ENCODE measurements around a stretch of chr3.

GRCh38 chr3:195301947-195302318, 31.0 kb upstream of the XXYLT1 start:
- PRO-cap: no peak
- RRBS: no CpG with 5 or more reads among the region's 6 CpGs

GRCh38 chr3:195426022-195426588, 16.7 kb downstream of the ACAP2 start:
- PRO-cap: no peak
- RRBS: no CpG with 5 or more reads among the region's 3 CpGs

DNA sequence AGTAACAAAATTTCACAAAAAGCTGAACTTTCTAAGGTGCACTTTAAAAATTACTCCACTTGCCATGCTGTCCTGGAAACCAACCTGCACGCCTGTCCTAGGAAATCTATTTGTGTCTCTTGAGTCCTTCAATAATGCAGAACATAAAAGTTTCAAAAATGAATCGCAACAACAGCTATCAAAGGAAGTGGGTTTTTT, 1.7 kb downstream of the ACAP2 start:
- PRO-cap: no peak
- RRBS: no CpG with 5 or more reads among the region's 2 CpGs

GRCh38 chr3:195615018-195615431, 31.3 kb upstream of the APOD start:
- PRO-cap: no peak
- RRBS: no CpG with 5 or more reads among the region's 10 CpGs

DNA sequence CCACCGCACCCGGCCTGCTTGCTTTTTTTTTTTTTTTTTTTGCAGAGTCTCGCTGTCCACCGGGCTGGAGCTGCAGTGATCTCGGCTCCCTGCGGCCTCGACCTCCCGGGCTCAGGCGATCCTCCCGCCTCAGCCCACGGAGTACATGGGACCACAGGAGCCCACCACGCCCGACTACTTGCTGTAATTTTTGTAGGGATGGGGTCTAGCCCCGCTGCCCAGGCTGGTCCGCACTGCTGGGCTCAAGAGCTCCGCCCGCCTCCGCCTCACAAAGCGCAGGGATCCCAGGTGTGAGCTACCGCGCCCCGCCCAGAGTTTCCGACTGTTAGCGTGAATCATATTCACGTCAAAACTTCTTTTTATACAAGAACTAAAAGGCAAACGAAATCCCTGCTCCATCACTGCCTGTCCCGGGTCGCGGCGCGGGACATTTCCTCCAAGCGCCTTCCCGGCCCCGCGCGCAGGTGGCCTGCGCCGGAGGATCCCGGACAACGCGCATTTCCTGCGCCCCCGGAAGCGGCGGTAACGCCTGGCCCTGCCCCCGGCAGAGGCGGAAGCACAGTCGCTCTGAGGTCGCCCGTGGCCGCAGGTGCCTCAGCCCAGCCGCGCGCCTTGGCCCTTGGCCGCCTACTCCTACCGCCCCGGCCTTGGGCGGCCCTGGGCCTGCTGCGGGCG, 50.9 kb upstream of the APOD start:
- PRO-cap: no peak
- RRBS: no CpG with 5 or more reads among the region's 61 CpGs

DNA sequence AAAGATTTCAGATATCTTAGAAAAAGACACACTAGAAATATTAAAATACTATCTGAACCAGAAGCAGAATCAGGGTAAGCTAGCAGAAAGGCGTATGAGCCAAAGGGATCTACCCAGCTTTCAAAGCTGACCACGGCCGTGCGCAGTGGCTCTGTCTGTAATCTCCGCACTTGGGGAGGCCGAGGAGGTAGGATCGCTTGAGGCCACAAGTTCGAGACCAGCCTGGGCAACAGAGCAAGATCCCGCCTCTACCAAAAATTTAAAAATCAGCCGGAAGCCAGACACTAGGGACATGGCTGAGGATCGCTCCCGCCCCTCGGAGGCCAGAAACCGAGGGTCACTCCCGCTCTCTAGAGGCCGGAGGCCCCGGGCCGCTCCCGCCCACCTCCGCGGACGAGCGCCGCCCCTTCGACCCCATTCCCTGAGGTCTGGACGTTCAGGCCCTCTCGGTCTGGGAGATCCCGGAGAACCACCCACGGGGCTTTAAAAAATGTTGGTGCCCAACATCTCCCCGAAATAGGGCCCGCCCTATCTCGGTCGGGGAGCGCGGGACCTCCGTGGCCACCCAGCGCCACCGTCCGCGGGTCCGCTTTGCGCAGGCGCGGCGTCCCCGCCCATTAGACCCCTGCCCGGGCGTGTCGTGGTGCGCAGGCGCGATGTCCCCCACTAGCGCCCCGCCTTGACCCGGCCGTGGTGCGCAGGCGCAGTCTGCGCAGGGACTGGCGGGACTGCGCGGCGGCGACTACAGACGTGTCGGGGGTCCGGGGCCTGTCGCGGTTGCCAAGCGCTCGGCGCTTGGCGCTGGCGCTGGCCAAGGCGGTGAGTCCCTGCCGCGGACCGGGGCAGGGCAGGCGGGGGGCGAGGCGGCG, 63.2 kb upstream of the MUC20 start:
- PRO-cap: bidirectional peak, plus-strand start at position 777 of the sequence, minus-strand start at position 619 of the sequence
- RRBS: no CpG with 5 or more reads among the region's 82 CpGs

DNA sequence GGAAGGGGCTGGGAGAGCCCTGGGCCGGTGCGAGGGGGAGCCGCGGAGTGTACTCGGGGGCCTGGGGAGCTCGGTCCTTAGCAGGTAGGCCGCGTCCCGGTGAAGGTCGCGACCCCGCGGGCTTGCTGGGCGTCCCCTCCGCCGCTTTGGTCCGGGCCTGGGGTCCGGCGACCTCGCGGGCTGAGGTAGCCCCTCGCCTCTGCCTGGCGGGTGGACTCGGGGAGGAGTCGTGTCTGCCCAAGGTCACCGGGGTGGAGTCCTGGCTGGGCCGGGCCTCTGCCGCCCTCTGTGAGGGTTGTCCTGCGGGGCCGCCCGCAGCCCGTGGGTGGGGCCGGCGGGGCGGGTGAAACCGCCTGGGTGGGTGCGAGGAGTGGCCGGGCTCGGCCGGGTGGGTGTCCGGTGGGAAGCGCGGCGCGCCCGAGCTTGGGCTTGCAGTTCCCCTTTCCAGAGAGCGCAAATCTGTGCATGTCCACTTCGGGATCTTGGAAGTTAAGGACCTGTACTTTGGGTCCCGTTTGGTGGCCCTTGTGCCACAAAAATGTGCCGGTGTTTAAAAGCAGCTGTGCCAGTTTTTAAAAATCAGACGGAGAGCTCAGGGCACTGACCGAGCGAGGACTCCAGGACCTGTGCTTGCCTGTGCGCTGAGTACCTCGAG, 62.4 kb upstream of the MUC20 start:
- PRO-cap: no peak
- RRBS: 3% methylated on average over 6 of the region's 55 CpGs

DNA sequence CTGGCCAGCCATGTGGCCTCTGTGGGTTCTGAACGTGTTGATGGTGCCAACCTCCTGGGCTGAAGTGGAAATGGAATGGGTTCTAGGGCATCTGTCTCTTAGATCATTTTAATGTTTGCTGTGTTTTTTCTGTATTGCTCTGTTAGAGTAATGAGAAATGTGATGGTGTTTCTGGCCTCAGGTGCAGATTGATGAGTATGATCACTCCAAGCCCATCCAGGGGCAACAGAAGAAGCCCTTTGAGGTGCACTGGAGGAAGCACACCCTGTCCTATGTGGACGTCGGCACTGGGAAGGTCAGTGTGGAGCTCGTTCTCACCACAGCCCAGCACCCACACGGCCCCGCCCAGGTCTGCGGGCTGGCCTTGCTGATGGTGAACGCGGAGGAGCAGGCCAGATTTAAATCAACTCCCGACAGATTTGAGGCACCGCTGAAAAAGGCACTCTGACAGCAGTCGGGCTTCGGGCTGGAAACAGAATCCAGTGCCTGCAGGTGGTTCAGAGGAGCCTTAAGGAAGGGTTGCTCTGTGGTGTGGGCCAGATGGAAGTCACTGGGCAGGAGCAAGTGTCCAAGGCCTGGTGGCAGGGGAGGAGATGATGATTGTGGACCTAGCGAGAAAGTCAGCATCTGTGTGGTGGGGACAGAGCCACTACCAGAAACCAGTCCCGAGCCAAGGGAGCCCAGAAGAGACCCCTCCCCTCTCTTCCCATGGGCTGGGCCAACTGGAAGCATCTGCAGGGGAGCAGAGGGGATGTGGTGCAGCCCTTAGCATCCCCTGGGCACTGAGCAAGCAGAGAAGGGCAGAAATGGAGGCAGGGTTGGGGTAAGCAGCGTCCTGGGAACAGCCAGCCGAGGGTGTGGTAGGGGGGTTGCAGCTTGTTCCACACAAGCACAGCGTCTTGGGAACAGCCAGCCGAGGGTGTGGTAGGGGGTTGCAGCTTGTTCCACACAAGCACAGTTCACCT, 36.9 kb upstream of the MUC20 start:
- PRO-cap: no peak
- RRBS: no CpG with 5 or more reads among the region's 19 CpGs

DNA sequence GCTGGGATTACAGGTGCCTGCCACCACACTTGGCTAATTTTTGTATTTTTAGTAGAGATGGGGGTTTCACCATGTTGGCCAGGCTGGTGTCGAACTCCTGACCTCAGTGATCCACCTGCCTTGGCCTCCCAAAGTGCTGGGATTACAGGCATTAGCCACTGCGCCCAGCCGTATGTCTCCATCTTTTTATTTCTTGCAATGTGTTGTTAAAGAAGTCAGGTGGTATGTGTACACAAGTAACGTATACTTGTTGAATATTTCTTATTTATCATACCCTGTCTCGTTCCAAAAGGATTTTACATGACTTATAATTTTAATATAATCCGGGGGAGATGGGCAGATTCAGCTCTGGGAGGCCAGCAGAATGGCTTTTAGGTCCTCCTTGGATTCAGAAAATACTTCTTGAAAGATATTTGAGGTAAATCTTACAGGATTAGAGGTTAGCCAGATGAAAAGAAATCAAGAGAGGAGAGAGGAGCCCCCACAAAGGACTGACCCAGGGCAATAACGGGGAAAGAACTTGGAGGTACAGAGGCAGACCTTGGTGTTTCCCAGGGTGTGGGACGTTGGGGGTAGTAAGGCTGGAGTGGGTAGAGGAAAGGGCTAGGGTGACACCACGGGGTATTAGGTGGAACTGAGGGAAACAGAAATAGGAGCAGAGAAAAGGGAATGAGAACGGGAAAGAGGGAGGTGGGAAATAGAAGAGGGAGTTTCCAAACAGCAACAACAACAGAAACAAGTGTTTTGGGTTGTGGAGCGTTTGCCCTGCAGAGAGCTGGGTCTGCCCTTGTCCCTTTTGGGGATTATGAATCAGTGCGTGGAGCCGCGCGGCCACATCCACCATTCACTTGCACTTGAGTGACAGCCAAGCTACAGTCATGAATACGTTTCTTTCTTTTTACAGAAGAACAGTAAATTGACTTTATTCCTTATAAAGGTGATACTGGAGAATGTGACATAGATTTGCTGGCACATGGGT, 27.0 kb upstream of the MUC20 start:
- PRO-cap: no peak
- RRBS: 100% methylated on average over 1 of the region's 16 CpGs

GRCh38 chr3:195790528-195791502, 20.9 kb downstream of the MUC4 start:
- PRO-cap: no peak
- RRBS: no CpG with 5 or more reads among the region's 9 CpGs

GRCh38 chr3:195803233-195803796, 8.4 kb downstream of the MUC4 start:
- PRO-cap: unidirectional peak, minus-strand start at chr3:195803487
- RRBS: no CpG with 5 or more reads among the region's 20 CpGs

GRCh38 chr3:195878652-195878914, 29.8 kb downstream of the TNK2 start:
- PRO-cap: no peak
- RRBS: no CpG with 5 or more reads among the region's 7 CpGs

DNA sequence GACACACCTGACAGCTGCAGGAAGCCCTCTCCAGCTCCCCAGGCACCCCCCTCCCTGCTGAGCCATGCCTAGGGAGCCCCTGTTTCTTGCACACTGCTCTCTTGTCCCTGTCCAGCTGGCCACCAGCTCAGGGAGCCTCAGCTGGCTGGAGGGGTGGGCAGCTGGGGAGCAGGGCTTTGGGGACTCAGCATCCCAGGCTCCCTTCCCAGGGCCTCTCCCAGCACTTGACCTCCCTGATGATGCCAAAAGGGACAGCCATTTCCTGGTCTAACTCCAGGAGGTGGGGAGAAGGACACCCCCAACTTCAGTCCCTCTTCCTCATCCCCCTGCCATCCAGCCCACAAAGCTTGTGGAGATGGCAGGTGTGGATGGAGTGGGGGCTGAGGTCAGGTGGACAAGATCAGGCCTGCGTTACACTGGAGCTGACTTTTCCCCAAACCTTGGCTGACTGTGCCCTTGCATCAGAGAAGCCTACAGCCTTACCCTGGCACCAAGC, 14.6 kb downstream of the TNK2 start:
- PRO-cap: no peak
- RRBS: no CpG with 5 or more reads among the region's 1 CpG

DNA sequence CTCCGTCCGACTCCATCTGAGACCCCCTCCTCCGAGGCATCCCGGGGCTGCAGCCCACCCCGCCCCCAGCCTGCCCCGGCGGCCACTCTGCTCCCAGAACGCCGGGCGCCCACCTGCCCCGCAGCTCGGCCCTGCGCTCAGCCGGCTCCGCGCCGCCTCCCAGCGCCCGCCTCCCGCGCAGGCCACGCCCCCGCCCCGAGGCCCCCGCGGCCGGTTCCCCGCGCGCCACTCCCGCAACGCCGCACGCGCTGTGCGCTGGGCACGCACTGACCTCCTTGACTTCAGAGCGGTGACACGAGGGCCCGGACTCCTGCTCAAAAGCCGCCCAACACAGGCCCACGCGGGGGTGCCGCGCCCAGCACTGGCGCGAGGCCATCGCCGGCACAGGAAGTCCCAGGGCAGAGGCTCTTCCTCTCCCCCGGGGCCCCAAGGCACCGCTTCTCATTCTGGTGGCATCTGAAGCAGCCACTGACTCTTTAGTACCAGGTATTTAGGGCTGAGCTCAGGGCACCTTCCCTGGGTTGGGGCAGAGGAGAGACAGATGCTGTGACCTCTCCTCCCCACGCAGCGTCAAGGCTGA, 12.5 kb downstream of the TNK2 start:
- PRO-cap: bidirectional peak, plus-strand start at position 213 of the sequence, minus-strand start at position 159 of the sequence
- RRBS: 1% methylated on average over 36 of the region's 53 CpGs

- PRO-cap: no peak
- RRBS: no CpG with 5 or more reads among the region's 5 CpGs
Observed at GRCh38 chr3:195898355-195898810, 10.0 kb downstream of the TNK2 start.

- PRO-cap: no peak
- RRBS: no CpG with 5 or more reads among the region's 7 CpGs
Observed at GRCh38 chr3:196135885-196136429, 54.1 kb upstream of the TFRC start.

GRCh38 chr3:196142113-196142912, 60.4 kb upstream of the TFRC start:
- PRO-cap: no peak
- RRBS: 68% methylated on average over 3 of the region's 16 CpGs

GRCh38 chr3:196235428-196235901, 19.1 kb downstream of the SLC51A start:
- PRO-cap: no peak
- RRBS: no CpG with 5 or more reads among the region's 9 CpGs

DNA sequence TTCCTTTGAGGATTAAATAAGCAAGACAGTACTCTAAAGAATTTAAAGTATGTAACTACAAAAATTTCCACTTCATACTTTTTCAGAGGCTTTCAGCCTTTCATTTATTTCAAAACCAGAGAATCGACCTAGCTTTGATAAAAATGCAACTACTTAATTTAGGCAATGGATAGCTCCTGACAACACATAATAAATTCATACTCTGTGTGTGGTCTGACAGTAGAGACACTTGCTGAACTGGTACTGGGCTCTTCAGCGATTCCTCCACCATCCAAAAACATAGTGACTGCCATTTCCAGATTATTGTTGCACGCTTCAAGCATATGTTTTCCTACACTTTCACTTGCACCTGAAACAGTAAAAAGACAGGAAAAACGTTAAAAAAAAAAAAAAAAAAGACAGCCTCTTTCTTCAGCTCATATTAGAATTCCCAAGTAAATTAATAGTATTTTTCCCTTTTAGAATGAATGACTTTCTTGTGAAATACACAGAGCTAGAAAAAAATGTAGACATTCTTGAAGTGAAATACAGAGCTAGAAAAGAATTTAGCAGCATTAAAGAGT, 25.1 kb downstream of the UBXN7 start:
- PRO-cap: no peak
- RRBS: no CpG with 5 or more reads among the region's 4 CpGs

- PRO-cap: no peak
- RRBS: no CpG with 5 or more reads among the region's 2 CpGs
Observed at GRCh38 chr3:196623747-196624093, 15.8 kb upstream of the NRROS start.

Measured in kidney (tissue), 2 donors.